Hair follicular keratinocyte (primary cell): ENCODE measurements around the genes ALOX5 and ARHGAP22.

DNA sequence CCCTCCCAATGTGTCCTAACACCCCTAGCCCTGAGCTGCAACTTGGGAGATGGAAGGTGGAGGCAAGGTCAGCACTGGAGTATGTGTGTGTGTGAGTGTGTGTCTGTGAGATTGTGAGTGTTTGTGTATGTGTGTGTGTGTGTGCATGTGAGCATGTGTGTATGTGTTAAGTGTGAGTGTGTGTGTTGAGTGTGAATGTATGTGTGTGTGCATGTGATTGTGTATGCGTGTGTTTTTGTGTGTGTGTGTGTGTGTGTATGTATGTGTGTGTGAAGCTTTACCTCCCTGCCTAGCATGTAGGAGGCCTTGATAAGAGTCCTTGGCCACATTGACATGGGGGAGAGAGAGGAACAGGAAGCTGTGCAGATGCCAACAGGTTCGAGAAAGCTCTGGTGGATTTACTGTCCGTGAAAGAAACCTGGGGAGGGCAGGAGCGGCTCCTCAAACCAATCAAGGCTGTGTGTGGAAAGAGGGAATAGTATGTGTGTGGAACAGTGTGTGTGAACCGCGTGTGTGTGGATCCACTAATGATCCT lies 9.3 kb downstream of the RASSF4 start:
- RAMPAGE, long total RNA: no peak

- RAMPAGE, long total RNA: no peak
Observed at GRCh38 chr10:44977650-44978514, 727 bp downstream of the DEPP1 start.

DNA sequence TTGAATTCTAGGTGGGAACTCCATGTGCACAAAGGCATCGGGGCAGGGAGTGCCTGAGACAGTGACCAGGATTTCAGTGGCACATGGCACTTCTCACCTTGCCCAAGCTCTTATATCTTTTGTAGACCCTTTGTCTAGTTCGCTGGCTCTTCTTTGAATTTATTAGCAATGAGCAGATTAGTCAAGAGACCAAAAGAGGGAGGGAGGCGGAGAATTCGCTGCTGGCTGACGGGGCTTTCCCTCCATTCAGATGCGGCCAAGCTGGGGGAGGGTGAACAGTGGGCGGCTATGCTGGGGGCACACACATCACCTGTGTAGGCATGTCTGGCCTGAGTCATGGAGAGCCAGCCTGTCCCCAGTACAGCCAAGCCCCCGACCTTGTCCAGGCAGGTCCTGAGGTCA lies 1.6 kb upstream of the DEPP1 start:
- RAMPAGE, long total RNA: no peak

GRCh38 chr10:45373502-45374468 lies at the start of gene ALOX5:
Gene ALOX5 (plus strand): TSS chr10:45374216.
- RAMPAGE, long total RNA: no peak

GRCh38 chr10:45460445-45460831 lies 74.7 kb downstream of the MARCHF8 start:
- RAMPAGE, long total RNA: no peak

DNA sequence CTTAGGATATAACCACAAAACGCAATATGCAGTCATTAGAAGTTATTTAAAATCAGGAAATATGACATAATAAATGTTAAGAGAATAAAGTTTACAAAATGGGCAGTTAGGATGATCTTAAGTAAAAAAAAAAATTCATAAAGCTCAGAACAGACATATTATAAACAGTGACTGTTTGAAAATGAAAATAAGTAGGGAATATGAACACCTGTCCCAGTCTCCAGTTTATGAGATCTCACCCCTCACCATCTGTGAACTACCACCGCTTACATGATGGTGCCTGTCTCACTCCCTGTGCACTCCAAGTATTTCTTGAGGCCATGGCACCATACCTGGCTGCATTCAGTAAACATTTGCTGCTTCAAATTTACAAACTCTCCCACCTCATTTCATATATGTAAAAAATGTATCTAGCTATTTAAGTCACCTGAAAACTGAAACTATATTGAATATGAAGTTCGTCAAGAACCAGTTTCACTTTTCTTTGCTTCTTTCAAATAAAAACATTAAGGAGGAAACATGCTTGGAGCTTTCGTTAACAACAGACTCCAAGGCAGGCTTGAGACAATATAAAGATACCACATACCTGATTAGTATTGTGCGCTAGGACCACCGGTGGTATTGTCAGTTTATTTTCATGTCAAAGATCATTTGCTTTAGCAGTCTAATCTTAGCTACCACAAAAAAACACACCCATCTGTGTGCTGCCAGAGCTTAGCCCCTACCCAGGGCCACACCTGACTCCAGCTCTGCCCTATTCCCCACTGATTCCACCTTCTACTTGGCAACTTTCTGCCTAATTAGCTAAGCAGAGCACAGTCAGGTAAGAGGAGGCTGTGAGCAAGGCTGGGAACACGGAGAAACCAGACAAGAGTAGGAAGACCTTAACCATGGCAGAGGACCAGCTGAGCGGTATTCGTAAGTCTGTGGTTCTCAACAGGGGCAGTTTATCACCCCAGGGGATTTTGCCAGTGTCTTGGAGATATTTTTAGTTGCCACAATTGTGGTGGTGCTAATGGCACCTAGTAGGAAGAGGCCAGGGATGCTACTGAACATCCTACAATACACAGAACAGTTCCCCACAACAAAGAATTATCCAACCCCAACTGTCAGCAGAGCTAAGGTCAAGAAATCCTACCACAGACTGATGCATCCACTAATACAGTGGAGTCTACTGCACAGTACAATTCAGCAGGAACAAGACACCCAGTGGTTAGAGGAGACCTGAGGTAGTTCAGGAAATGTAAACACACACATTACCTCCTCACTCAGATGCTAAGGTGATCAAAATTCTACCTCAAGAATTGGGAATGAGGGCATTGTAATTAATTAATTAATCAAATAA lies 45.5 kb upstream of the MARCHF8 start:
- RAMPAGE, long total RNA: no peak

DNA sequence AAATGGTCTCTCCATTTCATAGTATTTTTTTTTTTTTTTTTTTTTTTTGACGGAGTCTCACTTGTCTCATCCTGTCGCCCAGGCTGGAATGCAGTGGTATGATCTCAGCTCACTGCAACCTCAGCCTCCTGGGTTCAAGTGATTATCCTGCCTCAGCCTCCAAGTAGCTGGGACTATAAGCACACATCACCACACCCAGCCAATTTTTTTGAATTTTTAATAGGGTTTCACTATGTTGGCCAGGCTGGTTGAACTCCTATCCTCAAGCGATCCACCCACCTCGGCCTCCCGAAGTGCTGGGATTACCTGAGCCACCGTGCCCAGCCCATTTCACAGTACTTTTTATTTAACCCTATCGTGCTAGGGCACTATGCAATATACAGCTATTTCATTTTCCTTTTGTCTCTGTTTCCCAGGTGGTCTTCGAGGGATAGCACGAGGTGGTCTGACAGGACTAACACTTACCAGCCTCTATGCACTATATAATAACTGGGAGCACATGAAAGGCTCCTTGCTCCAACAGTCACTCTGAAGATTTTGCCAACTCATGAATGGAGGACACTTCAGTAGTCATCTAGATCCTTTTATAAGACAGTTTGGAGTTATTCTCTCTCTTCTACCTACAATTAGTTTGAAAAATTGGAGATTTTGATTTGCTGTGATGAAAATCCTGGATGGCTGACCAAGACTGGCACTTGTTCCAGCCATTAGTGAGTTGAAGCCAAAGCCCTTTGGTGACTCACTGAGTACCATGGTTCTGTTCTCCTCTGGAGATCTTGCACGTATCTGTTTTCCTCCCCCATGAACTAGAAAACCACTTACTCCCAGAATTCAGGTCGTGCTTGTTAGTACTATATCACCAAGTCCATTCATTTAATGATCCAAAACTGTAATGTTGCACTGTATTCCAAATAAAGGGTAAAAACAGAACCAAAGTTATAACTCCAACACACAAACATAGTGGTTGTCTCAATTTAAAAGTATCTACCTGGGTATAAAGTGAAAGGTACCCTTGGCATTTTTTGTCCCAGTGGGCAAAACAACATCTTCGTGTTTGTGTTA lies 27.3 kb downstream of the NCOA4 start:
- RAMPAGE, long total RNA: no peak

DNA sequence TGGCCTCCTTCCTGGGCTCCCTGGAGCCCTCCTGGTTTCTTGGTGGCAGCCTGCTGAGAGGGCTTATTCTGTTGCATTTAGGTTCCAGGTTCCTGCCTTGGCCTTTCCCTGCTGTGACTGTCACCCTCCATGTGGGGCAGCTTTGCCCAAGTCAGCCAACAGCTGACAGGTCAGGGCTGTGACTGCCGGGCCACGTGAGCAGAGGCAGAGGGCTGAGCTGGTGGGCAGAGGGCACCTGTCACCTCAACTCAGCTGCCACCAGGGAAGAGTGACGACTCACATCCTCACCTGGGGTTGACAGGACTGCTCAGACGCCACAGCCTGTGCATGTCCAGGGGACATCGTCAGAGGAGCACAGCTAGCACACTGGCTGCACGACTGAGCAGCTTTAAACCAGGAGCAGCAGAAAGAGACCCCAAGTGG lies 45.4 kb upstream of the MSMB start:
- RAMPAGE, long total RNA: no peak

- RAMPAGE, long total RNA: no peak
Observed at GRCh38 chr10:46299526-46299968, 12.8 kb downstream of the ANTXRL start.

DNA sequence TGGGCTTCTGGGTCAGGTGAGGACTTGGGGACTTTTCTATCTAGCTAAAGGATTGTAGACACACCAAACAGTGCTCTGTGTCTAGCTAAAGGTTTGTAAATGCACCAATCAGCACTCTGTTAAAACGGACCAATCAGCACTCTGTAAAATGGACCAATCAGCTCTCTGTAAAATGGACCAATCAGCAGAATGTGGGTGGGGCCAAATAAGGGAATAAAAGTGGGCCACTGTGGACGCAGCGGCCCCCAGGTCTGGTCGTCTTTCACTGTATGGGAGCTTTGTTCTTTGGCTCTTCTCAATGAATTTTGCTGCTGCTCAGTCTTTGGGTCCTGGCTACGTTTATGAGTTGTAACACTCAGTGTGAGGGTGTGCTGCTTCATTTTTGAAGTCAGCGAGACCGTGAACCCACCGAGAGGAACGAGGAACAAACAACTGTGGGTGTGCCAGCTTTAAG lies 171.1 kb downstream of the PTPN20 start:
- RAMPAGE, long total RNA: no peak

DNA sequence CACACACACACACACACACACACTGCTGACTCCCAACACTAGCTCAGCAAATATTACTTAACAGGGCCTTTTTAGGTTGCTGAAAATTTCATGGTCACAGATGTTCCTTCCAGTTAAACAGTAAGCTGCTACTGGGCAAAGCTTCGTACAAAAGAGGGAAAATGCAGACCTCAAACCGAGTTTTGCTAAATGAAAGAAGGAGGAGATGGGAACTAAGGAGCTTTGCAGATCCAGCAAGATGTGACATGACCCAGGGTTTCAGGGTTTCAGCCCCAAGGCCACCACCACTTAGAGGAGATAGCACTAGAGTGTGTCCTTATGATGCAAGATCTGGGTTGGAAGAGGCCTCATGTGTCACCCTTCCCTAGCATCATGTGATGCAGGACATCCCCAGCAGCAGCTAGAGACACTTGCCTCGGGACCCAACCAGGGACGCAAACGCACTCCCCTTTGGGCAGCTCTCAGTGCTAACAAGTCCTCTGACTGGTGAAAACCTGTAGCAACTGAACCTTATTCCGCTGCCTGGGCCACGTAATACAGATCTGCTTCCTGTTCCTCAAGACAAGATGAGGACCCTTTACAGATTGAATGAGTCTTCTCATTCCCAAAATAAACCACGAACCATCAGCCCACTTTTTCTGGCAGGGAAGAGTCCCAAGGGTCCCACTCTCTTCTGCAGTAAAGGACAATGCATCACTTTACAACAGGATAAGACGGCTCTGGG lies 45.0 kb upstream of the GDF10 start:
- RAMPAGE, long total RNA: no peak

- RAMPAGE, long total RNA: no peak
Observed at GRCh38 chr10:47321988-47322244, 338 bp upstream of the GDF2 start.

DNA sequence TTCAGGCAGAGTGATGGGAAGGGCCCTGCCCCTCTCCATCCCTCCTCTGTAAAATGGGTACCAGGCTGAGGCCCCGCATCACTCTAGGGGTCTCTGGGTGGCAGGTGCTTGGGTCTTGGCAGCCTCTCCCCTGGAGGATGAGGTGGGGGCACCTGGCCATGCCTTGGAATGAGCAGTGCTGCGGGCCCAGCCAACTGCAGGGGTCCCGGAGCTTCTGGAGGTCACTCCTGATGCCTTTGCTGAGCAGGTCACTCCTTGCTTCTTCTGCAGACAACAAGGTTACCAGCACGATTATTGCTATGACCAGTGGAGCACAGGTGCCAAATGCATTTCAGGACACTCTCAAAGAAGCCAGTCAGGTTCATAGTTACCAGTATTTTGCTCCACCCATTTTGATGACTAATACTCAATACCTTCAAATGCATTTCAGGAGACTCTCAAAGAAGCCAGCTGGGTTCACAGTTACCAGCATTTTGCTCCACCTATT lies 22.5 kb upstream of the ZNF488 start:
- RAMPAGE, long total RNA: no peak

DNA sequence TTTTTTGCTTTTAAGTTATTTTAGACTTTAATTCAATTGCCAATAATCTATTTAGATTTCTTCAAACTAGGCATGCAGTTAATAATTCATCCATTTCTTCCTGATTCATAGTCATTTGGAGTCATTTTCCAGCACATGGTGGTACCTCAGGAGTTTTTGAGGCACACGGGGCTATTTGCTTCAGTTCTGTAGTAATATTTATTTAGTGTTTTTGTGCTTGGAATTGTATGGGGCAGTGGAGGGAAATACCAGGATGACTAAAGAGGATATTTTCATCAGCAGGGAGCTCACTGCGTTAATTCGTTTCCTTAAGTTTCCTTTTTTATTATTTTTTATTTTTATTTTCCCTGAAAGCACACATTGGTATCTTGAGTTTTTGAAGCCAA lies 57.5 kb downstream of the MAPK8 start:
- RAMPAGE, long total RNA: no peak

DNA sequence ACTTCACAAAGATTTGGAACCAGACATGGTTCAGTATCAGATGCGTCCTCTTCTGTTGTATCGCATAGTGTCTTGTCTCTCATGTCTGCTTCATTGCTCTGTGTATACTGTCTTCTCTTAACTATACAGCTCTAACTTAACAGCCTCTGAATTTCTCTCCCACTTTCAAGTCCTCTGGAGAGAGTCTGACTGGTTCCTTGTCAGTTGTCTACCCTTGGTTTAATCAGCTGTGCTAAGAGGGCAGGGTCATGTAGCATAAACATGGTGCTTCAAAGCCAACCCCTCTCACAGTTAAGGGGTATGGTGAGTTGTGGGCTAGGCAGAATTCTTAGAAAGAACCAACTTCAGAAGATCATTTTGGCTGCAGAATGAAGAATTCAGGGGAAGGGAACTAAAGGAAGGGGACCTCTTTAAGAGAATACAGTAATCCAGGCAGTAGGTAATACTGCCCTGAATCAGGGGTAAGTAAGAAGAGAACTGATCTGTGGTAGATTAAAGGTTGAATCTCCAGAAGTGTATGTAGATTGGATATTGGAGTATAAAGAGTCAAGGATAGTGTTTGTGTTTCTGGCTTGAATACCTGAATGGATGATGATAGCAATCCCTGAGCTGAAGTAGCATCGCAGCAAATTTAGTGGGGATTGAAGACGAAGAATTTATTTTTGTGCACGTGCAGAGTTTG lies 62.5 kb downstream of the MAPK8 start:
- RAMPAGE, long total RNA: no peak

- RAMPAGE, long total RNA: no peak
Observed at GRCh38 chr10:48604512-48605685, at the start of gene ARHGAP22. Gene ARHGAP22 (minus strand): TSS chr10:48605073.

- RAMPAGE, long total RNA: no peak
Observed at GRCh38 chr10:48655915-48656793, 28.5 kb upstream of the WDFY4 start.

DNA sequence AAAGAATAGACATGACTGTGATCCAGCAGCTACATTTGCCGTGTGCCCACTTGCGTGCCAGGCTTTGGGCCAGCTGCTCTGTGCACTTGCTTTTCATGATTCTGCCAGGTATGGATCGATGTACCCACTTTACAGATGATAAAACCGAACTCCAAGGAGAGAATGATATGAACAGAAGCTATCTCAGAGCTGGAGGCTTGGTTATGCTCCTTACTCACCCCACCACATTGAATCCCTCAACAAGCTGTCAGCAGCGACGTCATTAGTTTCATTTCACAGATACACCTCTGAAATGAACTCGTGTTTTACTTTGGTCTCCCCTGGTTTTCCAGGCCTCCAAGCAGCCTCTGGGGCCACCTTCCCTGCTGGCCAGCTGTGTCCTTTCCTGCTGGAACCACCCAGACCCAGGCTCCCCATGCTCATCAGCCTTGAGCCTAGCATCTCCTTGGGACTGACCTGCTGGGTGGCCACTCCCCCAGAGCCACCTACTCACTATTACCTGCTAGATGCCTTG lies 11.9 kb upstream of the WDFY4 start:
- RAMPAGE, long total RNA: no peak

GRCh38 chr10:49296249-49297244 lies 2.4 kb upstream of the C10orf71 start:
- RAMPAGE, long total RNA: no peak

DNA sequence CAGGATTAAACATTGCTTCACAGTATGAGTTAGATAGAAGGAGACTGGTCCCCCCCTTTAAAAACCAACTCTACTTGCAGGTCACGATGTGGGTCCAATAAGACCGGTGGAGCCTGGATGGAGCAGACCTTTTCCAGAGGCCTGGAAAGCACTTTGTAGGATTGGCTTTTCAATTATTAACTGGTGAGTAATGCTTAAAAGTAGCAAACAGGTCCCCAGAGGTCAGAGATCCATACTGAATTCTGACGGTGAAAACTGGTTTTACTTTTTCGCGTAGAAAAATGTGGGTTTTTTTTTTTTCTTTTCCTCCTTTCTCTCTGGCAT lies 74.9 kb upstream of the OGDHL start:
- RAMPAGE, long total RNA: no peak